Spinal cord (tissue), 3 donors: Measurements from ENCODE around the genes CUX2, PHETA1, HECTD4 and PTPN11.

DNA sequence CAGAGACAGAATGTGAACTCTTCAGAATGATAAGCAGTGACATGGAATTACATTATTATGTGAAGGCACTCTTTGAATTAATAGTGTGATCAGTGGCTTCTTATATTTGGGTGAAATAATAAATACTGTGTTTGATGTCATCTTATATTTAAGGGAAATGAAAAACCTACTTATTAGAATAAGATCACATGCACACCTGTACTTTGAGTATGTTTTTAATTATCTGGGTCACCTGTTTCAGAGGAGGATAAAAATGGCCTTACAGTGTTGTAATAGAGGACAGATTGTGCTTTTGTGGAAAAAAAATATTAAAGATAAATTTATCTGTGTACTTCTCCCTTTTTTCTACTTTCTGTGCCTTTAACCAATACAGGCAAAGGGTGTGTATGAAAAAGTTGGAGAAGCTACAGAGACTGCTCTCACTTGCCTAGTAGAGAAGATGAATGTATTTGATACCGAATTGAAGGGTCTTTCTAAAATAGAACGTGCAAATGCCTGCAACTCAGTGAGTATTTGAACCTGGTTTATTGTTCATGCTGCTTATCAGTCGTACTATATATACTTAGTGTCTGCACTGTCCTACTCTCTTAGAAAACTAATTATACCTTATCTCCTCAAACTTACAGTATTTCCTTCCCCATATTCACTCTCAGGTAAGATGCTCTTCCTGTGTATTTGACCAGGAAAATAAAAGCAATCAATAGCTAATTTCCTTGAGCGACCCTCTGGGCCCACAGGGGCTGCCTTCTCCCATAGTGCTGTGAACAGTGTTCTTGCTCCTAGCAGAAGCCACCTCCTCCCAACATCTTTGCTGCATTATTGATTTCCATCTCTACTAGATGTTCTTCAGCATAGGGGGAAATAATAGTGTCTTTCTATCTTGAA, 52.8 kb downstream of the ATP2A2 start:
- PRO-cap = no peak
- RAMPAGE, long total RNA = no peak

DNA sequence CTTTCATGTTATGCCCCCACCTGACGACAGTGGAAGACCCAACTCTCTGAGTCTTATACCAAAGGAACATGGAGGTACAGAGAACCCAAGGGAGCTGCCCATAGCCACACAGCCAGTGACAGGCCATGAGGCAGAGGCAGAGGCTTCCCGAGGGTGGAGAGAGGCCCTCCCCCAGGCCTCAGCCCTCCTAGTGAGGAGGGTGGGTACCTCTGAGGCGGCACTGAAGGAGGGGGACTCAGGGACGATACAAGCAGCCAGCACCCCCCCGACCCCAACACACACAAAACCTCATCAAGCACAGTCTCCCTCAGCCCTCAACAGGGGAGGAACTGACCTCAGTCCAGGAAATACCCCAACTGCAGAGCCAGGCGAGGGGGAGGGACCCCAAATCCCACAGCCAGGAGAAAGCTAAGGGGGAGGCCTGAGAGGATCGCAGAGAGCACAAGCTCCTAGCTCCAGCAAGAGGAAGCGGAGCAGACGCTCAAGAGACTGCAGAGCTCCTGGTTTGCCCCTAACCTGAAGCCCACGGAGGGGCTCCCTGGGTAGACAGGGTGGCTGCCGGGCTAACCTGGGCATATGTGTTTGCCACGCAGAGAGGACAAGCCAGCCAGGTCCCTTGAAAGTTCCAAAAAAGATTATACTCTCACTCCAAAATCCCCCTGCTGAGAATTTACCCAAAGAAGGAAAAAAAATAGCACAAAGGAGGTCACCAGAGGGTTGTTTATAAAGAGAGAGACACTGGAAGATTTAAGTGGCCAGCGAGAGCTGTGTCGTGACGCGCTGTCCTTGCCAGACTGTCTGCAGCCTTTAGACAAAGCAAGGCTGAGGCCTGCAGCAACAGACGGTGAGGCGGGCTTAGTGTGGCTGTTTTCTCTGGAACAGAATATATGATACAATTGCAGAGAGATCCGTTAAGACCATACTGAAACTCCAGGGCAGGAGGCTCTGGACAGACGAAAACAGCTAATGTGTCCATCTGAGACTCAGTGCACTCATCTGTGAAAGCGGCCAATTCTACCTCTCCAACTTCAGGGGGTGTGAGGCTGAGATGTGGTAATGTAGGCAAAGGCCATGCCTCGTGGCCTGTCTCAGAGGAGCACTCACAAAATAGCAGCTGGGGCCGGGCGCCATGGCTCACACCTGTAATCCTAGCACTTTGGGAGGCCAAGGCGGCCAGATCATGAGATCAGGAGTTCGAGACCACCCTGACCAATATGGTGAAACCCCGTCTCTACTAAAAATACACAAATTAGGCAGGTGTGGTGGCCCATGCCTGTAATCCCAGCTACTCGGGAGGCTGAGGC, 36.5 kb downstream of the ANAPC7 start:
- PRO-cap = no peak
- RAMPAGE, long total RNA = no peak

- PRO-cap = no peak
- RAMPAGE, long total RNA = no peak
These were observed 24.0 kb downstream of the TCTN1 start for GRCh38 chr12:110638017-110638258.

- PRO-cap = no peak
- RAMPAGE, long total RNA = no peak
These were observed 4.8 kb upstream of the HVCN1 start for GRCh38 chr12:110693630-110694152.

DNA sequence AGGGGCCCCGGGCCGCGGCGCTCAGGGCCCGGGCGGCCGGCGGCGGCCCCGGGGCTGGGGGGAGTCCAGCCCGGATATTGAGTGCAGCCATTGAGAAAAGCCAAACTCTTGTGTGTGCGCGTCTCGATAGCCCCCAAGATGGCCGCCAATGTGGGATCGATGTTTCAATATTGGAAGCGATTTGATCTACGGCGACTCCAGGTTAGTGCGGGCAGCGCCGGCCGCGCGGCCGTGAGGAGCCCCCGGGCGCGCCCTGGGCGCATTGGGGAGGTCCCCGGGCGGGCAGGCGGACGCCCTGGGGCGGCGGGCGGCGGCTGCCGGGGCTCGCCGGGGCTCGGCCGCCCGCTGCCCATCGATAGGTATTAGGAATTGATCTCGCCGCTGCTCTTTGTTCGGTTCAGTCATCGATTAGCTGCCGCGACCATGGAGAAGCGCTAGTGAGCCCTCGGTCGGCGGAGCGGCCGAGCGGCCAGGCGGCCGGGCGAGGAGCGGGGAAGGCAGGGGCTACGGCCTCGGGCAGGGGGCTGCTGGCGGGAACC, at the start of gene CUX2:
TSS of gene CUX2 (plus strand) at position 126 of the 539 bp plus-strand sequence.
- PRO-cap = no peak
- RAMPAGE, long total RNA = no peak

- PRO-cap = no peak
- RAMPAGE, long total RNA = no peak
These were observed 3.1 kb downstream of the CUX2 start for GRCh38 chr12:111036870-111037598.

GRCh38 chr12:111368866-111369332, at the start of gene PHETA1:
Gene PHETA1 (minus strand): TSS chr12:111369095.
- PRO-cap = no peak
- RAMPAGE, long total RNA = no peak

GRCh38 chr12:111406276-111406443, 437 bp downstream of the SH2B3 start:
- PRO-cap = no peak
- RAMPAGE, long total RNA = no peak

DNA sequence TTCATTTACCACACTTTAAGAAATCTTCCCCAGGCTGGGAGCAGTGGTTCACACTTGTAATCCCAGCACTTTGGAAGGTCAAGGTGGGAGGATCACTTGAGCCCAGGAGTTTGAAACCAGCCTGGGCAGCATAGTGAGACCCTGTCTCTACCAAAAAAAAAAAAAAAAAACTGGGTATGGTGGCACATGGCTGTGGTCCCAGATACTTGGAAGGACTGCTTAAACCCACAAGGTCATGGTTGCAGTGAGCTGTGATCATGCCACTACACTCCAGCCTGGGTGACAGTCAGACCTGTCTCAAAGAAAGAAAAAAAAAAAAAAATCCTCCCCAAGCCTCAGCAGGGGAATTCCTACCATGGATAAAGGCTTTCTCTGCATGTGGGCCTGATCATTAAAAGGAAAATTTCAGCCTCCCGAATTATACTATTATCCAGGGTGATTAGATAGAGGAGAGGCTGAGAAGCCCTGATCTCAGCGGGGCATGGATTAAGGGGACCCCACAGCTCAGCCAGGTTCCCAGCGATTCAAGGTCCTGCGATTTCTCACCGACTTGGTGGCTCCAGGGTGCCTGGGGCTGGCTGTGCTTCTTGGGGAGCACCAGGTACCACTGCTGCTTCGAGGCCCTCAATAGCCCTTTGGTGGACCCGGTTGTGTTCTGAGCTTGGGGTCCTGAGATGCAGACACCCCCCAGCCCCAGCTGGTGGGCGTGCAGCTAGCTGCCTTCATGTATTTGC, 5.5 kb downstream of the SH2B3 start:
- PRO-cap = no peak
- RAMPAGE, long total RNA = no peak

DNA sequence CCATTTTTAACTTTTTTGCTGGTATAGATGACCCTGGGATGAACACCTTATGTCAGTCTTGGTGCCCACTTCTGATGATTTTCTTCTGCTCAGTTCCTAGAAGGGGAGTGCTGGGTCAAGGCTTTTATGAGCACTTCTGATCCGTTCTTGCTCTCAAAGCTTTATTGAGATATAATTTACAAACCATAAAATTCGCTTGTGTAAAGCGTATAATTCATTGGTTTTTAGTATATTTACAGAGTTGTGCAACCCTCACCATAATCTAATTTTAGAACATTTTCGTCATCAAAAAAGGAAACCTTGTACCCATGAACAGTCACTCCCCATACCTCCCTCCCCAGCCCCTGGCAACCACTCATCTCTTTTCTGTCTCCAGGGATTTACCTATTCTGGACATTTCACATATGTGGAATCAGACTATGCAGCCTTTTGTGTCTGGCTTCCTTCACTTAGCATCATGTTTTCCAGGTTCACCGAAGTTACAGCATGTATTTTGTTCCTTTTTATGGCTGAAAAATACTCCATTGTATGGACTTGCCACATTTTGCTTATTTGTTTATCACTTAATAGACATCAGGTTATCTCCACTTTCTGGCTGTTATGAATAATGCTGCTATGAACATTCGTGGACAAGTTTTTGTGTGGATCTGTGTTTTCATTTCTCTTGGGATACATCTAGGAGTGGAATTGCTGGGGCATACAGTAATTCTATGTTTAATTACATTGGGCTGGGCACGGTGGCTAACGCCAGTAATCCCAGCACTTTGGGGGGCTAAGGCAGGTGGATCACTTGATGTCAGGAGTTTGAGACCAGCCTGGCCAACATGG, 26.8 kb downstream of the SH2B3 start:
- PRO-cap = no peak
- RAMPAGE, long total RNA = no peak

DNA sequence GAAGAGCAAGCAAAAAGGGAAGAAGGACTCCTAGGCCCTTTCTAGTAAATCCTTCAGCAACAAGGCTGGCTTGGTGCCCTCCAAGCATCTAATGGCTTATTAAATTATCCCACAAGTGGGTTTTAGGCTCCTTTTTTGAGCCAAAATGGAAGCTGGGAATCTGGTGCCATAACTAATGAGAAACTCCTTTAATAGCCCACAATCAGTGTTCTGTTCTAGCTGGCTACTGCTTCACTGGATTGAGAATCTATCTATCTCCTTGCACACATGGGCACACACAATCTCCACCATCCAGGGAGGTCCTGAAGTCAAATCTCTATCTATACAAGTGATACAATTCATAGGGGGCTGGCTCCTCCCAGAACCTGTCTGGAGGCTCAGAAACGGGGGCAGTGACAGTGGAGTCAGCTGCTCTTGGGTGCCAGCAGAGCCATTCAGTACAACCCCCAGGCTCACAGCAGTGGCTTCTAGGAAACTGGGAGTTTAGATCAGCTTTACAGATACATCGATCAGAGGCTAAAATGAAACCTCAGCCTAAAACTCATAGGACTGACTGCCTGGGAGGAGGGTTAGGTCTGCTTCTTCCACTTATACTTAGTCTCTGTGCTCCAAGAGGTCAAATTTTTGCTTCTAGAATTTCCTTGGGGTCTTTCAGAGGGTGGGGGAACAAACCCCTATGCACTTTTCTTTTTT, 43.7 kb downstream of the SH2B3 start:
- PRO-cap = no peak
- RAMPAGE, long total RNA = no peak

GRCh38 chr12:111597861-111598380, 1.2 kb downstream of the ATXN2 start:
- PRO-cap = no peak
- RAMPAGE, long total RNA = no peak

DNA sequence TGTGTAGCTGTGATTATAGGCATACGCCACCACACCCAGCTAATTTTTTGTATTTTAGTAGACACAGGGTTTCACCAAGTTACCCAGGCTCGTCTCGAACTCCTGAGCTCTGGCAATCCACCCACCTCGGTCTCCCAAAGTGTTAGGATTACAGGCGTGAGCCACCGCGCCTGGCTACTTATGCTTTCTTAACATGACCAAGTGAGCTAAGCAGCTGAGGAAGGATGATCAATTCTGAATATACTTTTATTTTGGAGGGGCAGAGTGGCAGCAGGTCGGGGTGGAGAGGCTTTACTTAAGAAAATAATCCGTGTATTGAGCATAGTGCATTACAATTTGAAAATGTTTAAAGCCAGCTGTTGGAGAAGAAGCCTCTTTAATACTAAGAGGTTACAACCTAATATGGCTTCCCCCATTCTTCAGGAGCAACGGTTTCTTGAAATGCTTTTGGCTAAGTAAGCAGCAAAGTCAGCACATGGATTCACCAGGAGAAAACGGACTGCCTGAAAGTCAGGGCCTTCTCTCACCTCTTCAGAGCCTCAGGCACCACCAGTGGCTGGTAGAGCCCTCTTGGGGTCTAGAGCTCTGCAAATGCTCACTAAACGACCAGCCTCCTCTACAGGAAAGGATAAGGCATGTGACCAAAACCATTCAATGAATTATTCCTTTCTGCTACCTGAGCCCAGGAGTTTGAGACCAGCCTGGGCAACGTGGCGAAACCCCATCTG, 11.2 kb downstream of the BRAP start:
- PRO-cap = no peak
- RAMPAGE, long total RNA = no peak

- PRO-cap = no peak
- RAMPAGE, long total RNA = no peak
These were observed 34.7 kb upstream of the MAPKAPK5 start for GRCh38 chr12:111807274-111807827.

- PRO-cap = no peak
- RAMPAGE, long total RNA = no peak
These were observed 46.3 kb downstream of the MAPKAPK5 start for GRCh38 chr12:111888405-111888630.

GRCh38 chr12:112021861-112022995, 9.0 kb downstream of the ERP29 start:
- PRO-cap = no peak
- RAMPAGE, long total RNA = no peak

DNA sequence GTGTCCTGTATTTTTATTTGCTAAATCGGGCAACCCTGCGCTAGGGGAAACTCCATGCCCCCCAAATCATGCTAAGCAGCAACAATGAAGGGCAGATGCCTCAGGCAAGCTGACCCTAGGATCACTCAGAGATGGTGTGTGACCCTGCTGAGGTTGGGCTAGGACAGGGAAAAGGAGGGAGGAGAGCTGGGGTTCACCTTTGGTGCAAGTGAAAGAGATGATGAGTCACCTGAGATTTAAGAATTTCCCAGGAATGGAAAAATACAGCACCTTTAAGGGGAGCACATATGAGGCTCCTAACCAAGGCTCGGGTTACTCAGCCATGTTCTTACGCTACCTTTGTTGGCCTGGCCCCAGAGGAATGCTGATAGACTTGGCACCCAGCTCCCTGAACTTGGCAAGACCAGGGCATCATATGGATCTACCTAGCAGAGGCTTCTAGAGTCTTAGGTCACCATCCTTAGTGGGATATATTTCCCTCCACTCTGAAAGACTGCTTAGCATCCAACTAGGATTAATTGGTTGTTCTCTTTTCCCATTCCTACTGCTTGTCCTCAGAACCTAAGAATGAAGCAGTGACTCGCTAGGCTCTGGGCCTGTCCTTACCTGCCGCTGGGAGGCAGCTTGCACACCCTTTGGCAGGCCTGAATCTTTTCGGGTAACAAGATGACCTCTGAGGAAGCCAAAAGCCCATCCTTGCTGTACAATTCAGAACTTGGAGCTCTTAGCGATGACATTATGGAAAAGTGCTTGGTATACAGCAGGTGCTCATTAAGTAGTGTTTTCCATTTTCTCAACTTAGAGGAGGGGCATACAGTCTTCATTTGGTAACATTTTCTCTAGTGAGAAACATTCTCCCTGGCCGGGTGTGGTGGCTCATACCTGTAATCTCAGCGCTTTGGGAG, 4.0 kb upstream of the NAA25 start:
- PRO-cap = no peak
- RAMPAGE, long total RNA = no peak

- PRO-cap = no peak
- RAMPAGE, long total RNA = no peak
These were observed at the start of gene HECTD4 for GRCh38 chr12:112381545-112382823. Gene HECTD4 (minus strand): TSS chr12:112382431.

DNA sequence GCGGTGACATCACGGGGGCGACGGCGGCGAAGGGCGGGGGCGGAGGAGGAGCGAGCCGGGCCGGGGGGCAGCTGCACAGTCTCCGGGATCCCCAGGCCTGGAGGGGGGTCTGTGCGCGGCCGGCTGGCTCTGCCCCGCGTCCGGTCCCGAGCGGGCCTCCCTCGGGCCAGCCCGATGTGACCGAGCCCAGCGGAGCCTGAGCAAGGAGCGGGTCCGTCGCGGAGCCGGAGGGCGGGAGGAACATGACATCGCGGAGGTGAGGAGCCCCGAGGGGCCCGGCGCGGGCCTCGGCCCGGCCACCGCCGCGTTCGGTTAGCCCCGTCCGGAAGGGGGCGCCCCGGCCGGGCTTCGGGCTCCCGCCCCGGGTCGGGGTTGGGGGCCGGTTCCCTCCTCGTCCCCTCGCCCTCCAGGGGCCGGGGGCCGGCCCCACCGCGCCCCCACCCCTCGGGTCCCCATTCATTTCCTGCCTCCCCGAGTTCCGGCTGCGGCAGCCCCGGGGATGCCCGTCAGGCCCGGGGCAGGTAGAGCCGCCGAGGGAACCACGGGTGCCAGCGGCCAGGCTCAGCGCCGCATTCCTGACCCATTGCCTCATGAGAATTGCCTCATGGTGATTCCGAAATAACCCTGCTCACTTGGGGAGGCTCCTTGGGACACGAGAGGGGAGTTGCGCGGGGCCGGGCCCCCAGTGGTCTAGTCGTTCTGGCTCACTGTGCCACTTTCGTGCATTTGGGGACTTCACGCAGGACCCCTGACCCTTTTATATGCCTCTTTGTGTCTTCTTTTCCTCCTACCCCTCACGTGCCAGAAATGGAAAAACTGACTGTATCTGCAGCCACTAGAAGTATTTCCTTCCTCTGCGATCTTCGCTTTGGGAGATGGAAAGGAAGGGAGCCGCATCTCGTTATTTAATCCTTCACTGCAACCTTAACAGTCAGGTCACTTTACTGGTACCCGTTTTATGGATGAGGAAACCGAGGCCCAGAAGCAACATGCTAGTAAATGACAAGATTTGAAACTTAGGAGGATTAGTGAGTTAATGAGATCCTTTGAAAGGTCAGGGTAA, at the start of gene PTPN11:
TSS of gene PTPN11 (plus strand) at position 78 of the 1,063 bp plus-strand sequence.
- PRO-cap = bidirectional peak, plus-strand start at position 26 of the sequence, minus-strand start outside the sequence
- RAMPAGE, long total RNA = no peak

- PRO-cap = no peak
- RAMPAGE, long total RNA = no peak
These were observed 165.6 kb downstream of the PTPN11 start for GRCh38 chr12:112584295-112584722.